ENCODE results near the genes TMEM106B and AGMO.

- RRBS, result 2% methylated on average over 35 of the region's 78 CpGs
Observed at GRCh38 chr7:6637468-6638272, 552 bp downstream of the ZNF316 start.

GRCh38 chr7:6702802-6703502, 3.8 kb downstream of the ZNF12 start:
- RRBS, result no CpG with 5 or more reads among the region's 7 CpGs

DNA sequence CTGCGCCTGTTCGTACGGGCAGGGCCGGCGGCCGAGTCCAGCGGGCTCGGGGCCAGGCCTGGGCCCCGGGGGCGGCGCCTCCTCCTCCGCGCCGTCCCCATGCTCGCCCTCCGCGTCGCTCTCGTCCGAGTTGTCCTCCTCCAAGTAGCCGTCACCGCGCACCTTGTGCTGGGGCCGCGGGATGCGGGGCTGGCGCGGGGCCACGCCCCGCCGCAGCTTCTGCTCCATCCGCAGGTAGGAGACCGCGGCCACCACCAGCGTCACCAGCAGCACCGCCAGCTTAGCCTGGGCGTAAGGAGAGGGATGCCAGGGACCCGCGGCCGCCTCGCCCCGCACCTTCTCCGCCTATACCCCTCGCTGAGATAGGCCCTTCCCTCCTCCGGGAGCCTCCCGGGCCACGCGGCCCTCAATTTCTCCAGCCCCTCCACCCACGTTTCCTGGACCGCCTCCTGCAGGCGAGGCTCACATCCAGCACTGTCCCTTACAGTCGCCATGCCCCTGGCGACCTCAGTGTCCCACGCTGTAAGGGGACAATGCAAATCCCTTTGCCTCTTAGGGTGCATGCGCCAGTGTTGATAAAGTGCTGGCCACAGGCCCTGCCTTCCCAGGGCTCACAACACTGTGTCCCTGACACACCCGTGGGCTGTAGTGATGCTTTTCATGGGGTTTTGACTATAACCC, 29.6 kb upstream of the CCZ1B start:
- RRBS, result no CpG with 5 or more reads among the region's 56 CpGs

GRCh38 chr7:6950246-6950593, 124.1 kb upstream of the CCZ1B start:
- RRBS, result no CpG with 5 or more reads among the region's 14 CpGs

GRCh38 chr7:7216341-7216978, 34.1 kb downstream of the C1GALT1 start:
- RRBS, result no CpG with 5 or more reads among the region's 11 CpGs

GRCh38 chr7:7996366-7997111, 27.9 kb downstream of the GLCCI1 start:
- RRBS, result no CpG with 5 or more reads among the region's 2 CpGs

GRCh38 chr7:8014934-8015570, 46.5 kb downstream of the GLCCI1 start:
- RRBS, result no CpG with 5 or more reads among the region's 1 CpG

GRCh38 chr7:8140704-8141704, 121.0 kb downstream of the ICA1 start:
- RRBS, result no CpG with 5 or more reads among the region's 9 CpGs

DNA sequence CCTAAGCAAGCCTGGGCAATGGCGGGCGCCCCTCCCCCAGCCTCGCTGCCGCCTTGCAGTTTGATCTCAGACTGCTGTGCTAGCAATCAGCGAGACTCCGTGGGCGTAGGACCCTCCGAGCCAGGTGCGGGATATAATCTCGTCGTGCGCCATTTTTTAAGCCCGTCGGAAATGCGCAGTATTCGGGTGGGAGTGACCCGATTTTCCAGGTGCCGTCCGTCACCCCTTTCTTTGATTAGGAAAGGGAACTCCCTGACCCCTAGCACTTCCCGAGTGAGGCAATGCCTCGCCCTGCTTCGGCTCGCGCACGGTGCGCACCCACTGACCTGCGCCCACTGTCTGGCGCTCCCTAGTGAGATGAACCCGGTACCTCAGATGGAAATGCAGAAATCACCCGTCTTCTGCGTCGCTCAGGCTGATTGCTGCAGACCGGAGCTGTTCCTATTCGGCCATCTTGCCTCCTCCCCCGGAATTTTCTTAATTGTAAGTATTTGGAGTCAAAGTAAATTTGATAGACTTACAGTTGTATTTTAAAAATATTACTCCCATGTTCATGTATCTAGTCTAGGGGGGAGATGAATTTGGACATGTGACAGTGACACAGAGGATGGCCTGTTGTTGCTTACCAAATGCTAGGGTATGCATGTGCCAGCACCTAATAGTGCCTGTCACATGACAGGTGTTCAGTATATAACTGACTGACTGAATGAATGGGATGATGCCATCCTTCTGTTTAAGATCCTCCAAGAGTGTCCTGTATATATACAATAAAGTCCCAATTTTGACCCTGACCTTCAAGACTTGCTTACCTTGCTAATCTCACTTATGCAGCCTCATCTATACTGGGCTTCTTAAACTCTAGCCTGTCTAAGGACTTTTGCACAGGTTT, 42.0 kb upstream of the ICA1 start:
- RRBS, result no CpG with 5 or more reads among the region's 35 CpGs

- RRBS, result no CpG with 5 or more reads among the region's 41 CpGs
Observed at GRCh38 chr7:10779724-10780449, 160.1 kb downstream of the NDUFA4 start.

- RRBS, result no CpG with 5 or more reads among the region's 3 CpGs
Observed at GRCh38 chr7:11022769-11023003, 49.0 kb downstream of the PHF14 start.

DNA sequence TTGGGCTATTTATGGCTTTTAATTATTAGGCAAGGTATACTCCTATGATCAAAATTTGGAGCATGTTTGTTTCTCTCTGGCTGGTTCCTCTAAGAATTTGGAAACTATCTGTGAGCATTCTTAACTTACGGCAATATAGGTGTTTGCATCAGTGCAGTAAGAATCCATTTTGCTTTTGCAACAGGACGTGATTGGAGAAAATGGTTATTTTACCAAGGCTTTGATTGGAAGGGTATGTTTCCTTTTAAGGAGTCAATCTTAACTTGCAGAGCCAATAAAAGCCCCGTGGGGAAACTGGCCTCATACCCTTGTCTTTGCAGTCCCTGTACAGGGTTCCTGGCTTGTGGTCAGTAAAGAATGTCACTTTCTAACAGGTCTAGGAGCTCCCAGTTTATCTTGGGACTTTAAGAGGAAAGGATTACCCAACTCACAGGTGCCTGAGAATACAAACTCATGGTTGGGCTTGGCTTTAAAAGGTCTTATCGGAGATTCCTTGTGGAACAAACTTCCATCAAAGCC, 221.7 kb downstream of the PHF14 start:
- RRBS, result no CpG with 5 or more reads among the region's 4 CpGs

DNA sequence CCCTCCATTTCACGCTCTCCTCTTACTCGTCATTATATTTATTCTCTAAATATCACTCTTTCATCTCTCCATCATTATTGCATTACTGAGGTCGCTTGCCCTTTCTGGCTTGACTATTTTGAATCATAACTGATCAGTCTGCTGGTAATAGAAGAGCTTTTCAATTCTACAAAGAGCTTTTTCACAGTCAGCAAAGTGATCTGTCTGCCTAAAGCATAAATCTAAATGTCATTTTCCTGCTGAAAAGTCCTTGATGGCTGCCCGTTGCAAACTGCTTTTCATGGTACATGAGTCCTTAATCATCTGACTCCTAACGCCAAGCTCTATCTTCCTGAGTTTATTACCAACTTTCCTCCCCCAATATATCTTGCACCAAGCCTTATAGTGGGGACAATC, 39.9 kb downstream of the THSD7A start:
- RRBS, result no CpG with 5 or more reads among the region's 5 CpGs

GRCh38 chr7:11833349-11833824, 1.4 kb upstream of the THSD7A start:
- RRBS, result no CpG with 5 or more reads among the region's 6 CpGs

- RRBS, result 2% methylated on average over 14 of the region's 74 CpGs
Observed at GRCh38 chr7:12210860-12212001, at the start of gene TMEM106B. TSS of gene TMEM106B (plus strand) at chr7:12211294.

DNA sequence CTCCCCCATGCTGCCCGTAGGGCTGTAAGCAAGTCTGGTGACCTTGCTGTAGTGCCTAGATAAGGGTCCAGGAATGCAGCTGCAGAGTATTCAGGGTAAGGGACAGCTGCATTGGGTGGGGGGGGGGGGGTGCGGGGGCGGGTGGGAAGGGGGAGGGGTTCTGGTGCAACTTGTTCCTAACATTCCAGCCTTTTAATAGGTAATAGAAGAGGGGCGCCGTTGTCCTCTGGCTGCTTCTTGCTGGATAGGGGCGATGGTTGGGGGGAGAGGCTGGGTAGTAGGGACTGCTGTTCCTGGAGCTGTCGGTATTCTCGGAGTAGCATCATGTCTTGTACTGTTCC, 18.1 kb downstream of the SCIN start:
- RRBS, result no CpG with 5 or more reads among the region's 8 CpGs

DNA sequence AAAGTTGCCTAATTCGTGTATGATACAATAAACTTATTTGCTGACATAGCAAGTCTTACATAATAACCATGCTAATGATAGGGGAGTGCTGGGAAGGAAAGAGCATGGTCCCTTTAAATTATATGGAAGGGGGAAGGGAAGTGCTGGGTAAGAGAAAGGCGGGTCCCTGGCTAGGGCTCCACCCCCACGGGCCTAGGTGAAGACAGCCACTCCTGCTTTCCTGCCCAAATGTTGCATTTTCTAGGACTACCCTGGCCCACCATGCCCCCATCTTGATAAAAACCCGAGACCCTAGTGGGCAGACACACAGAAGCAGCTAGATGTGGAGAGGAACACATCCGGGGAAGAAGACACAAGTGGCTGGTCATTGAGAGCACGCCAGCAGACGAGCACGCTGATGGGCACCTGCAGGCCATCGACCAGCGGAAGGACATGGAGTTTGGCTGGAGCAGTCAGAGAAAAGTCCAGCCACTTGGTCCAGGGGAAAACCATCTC, 328.7 kb downstream of the ARL4A start:
- RRBS, result no CpG with 5 or more reads among the region's 10 CpGs

DNA sequence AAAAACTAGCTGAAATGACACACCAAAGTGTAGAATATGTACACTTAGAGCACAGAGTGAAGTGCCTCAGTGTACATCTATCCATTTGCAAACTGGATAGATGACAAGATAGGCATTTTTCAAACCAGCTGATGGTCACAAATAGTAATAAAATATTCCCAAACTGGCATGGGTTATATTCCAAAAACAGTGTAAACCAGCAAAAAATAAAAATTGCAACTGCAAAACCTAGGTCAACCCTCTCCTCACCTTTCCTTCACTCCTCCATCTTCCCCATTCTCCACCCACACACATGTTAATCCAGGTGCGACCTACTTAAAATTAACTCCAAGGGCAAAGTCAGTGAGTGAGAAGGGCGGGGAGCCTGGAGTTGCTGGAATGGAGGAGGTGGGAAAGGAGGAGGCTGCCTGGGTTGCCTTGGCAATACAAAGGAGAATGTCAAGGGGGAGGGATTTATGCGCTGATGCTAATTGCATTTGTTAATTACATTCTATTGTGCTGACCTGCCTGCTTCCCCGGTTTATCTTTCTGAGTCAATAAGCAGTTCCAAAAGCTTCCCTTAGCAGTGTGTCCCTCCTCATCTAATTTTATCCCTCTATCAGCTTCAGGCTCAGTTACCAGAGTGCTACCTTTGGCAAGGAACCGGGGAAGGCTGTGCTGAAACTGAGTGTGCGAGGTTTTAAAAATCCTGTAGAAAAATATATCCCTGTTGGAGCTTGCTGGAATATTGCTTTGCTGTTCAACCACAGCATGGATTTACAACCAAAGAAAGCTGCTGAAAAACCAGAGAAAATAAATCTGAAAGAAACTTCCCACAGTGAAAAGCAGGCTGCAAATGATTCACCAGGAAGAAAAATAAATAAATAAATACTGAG, 113.0 kb upstream of the DGKB start:
- RRBS, result no CpG with 5 or more reads among the region's 6 CpGs

DNA sequence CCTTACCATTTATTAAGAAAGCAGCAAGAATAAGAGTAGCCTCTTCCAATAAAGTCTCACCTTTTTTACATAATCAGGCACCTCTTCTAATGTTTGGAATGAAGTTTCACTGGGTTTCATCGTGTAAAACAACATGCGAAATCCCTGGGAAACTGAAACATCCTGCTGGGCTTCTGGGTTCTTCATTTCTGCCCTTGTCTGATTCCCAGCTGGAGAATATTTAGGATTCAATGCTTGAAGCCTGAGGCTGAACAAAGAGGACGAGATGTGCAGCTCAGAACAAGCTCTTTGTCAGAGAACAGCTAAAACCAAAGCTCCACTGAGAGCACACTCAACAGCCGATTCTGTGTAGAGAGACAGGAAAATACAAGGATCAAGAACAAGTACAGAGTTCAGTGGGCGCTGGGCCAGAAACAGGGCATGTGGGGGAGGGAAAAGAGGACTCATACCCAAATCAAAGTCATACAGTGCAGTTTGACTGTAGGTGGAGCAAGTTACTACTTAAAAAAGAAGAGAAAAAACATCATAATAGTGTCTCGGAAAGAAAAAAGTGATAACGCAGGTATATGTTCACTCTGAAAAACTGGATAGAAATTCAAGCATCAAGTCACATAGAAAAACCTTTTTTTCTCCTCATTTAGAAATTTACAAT, at the start of gene AGMO:
Gene AGMO (minus strand): TSS at position 356 of the 652 bp plus-strand sequence.
- RRBS, result no CpG with 5 or more reads among the region's 7 CpGs

- RRBS, result no CpG with 5 or more reads among the region's 5 CpGs
Observed at GRCh38 chr7:15667859-15668323, 18.6 kb downstream of the MEOX2 start.